Camera-type eye (tissue), 1 donor: ENCODE results near the genes BACH1, GRIK1, KRTAP19-1, KRTAP20-2 and KRTAP21-2.

DNA sequence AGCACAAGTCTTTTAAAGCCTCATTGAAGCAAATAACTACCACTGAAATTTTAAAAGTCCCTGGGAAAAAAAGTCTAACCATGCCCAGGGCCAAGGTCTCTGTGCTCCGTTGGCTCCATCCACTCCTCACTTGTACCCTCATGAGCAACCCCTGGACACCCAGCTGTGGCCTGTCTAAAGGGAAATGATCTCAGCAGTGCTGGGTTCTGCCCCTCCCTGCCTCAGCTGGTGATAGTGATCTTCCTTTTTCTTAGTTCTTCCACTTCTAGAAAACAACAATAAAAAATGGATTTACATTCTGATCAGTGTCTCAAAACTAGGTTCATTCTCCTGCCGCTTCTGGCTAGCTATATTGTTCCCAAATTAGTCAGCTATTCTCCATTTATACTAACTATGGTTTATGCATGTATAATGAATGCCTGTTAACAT, 423.5 kb upstream of the ADAMTS5 start:
- RAMPAGE, long total RNA = no peak

DNA sequence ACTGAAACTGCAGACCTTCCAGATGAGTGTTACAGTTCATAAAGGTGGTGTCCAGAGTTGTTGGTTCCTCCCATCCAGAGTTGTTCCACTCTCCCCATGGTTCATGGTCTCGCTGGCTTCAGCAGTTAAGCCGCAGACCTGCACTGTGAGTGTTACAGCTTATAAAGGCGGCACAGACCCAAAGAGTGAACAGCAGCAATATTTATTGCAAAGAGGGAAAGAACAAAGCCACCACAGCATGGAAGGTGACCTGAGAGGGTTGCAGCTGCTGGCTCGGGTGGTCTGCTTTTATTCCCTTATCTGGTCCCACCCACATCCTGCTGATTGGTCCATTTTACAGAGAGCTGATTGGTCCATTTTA, 917.8 kb upstream of the ADAMTS5 start:
- RAMPAGE, long total RNA = no peak

- RAMPAGE, long total RNA = no peak
These were observed 785.9 kb downstream of the N6AMT1 start for GRCh38 chr21:28099250-28099698.

GRCh38 chr21:29295261-29295814, 3.4 kb upstream of the BACH1 start:
- RAMPAGE, long total RNA = no peak

GRCh38 chr21:29298170-29298985, at the start of gene BACH1:
Gene BACH1, plus strand, starts transcription at chr21:29298922.
- RAMPAGE, long total RNA = no peak

- RAMPAGE, long total RNA = no peak
These were observed 657 bp downstream of the BACH1 start for GRCh38 chr21:29299277-29299880.

GRCh38 chr21:29939085-29940114, at the start of gene GRIK1:
Gene GRIK1, minus strand, starts transcription at chr21:29939996.
- RAMPAGE, long total RNA = no peak

- RAMPAGE, long total RNA = no peak
These were observed at the start of gene KRTAP19-1 for GRCh38 chr21:30480188-30480435. Gene KRTAP19-1, minus strand, starts transcription at chr21:30480367.

GRCh38 chr21:30634869-30635331, at the start of gene KRTAP20-2:
Gene KRTAP20-2, plus strand, starts transcription at chr21:30635206.
- RAMPAGE, long total RNA = no peak

DNA sequence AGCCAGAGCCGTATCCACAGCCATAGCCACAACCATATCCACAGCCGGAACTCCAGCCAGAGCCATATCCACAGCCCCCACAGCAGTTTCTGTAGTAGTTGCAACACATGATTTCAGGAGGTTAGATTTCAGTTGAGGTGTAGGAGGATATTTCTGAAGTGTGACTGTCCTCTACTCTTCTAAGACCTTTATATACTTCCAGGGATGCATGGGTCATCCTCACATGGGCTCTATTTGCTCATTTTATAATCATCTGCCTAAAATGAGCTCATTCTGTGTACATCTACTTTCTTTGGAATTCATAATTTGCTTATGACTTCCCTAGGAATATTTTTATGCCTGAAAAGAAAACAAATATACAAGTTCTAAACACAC, at the start of gene KRTAP21-2:
Gene KRTAP21-2 (minus strand): TSS at position 166 of the 375 bp plus-strand sequence.
- RAMPAGE, long total RNA = no peak

- RAMPAGE, long total RNA = no peak
These were observed 72.2 kb upstream of the KRTAP19-8 start for GRCh38 chr21:31110281-31111071.

- RAMPAGE, long total RNA = no peak
These were observed 101.3 kb upstream of the SOD1 start for GRCh38 chr21:31557896-31558911.

GRCh38 chr21:31559817-31560349, 99.6 kb upstream of the SOD1 start:
- RAMPAGE, long total RNA = no peak

DNA sequence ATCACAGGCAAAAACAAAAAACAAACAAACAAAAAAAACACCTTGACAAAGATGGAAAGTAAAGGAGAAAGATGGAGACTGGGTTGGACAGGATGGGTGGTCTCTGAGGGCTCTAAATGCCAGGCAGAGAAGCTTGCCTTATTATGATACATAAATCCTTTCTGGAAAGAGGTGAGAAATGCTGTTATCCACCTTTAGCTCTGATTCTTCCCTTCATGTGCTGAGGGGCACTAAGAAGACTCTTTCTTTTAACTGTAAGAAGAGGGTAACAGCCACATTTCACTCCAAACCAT, 82.5 kb upstream of the SOD1 start:
- RAMPAGE, long total RNA = no peak

- RAMPAGE, long total RNA = no peak
These were observed 11.6 kb downstream of the SOD1 start for GRCh38 chr21:31670801-31671761.

DNA sequence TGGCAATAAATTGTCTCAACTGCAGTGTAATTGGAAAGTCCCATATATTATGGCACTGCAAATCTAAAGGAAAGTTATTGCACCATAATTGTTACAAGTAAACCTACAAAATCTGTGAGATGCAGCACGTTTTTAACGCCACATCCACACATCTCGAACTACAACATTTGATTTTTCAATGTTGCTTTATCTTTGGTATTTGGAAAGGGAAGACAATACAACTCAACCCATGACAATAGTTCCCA, 1.6 kb downstream of the SCAF4 start:
- RAMPAGE, long total RNA = no peak

GRCh38 chr21:31888989-31889488, 16.2 kb downstream of the HUNK start:
- RAMPAGE, long total RNA = no peak

GRCh38 chr21:31927987-31928456, 55.2 kb downstream of the HUNK start:
- RAMPAGE, long total RNA = no peak

- RAMPAGE, long total RNA = no peak
These were observed 101.7 kb downstream of the HUNK start for GRCh38 chr21:31974383-31975016.

GRCh38 chr21:32336615-32337433, 38.2 kb downstream of the MRAP start:
- RAMPAGE, long total RNA = no peak